Cardiac fibroblast (primary cell): ENCODE results near the gene SAMM50.

GRCh38 chr22:43213116-43213571 is 26.2 kb upstream of the TTLL12 start:
- RRBS: 6% methylated on average over 3 of the region's 10 CpGs

- RRBS: no CpG with 5 or more reads among the region's 19 CpGs
Measured at GRCh38 chr22:43235453-43236149, 48.7 kb upstream of the TTLL12 start.

DNA sequence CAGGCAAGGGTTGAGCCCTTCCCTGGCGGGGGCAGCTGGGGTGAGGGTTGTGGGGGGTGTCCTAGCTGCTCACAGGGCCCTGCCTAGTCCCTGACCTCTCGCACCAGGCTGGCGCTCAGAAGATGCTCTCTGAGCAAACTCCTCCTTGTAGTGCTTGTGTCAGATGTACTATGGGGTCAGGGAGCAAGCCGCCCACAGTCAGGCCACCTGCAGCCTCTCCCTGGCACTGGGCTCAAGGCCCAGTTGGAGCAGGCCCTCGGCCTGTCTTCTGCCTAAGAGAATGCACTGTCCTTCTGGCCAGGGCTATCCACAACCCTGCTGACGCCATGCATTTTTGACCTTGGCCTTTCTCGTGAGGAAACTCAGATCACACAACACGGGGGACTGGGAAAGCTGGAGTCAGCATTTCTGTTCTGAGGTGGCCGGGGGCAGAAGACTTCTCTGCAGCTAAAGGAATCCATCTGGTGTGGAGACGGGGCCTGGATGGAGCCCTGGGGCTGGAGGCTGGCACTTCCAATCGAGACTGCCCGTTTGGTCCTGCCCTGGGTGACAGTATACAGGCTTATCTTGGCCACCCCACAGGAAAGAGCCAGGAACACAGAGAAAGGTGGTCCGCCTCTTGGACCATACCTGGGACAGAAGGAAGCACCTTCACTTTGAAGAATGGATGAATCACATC is 74.0 kb upstream of the TTLL12 start:
- RRBS: no CpG with 5 or more reads among the region's 13 CpGs

DNA sequence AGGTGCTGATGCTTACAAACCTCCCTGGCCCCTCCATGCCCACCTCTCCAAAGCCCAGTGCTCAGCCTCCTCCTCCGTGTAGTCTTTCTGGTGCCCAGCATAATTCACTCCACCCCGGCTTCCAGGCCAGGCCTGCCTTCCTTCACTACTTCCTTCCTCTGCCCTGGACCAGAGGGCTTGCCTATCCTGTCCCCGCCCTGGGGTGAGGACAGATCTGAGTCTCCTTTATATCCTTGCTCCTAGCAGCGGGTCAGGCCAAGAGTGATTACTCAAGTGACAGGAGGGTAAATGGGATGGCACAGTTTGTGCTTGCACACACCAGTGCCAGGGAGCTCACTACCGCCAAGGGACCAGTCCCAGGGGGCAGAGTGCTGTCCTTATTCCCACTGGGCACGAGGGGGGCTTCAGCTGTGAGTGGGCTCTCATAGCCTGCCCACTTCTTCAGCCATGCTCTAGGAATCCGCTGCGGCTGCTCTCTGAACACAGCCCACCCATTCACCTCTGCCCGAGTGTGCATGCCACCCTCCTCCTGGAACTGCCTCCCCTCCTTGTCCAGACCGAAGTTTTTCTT is 47.9 kb downstream of the SCUBE1 start:
- RRBS: no CpG with 5 or more reads among the region's 10 CpGs

GRCh38 chr22:43389272-43389695 is 22.5 kb upstream of the MPPED1 start:
- RRBS: no CpG with 5 or more reads among the region's 4 CpGs

GRCh38 chr22:43684359-43684816 is 127.7 kb downstream of the EFCAB6 start:
- RRBS: no CpG with 5 or more reads among the region's 8 CpGs

DNA sequence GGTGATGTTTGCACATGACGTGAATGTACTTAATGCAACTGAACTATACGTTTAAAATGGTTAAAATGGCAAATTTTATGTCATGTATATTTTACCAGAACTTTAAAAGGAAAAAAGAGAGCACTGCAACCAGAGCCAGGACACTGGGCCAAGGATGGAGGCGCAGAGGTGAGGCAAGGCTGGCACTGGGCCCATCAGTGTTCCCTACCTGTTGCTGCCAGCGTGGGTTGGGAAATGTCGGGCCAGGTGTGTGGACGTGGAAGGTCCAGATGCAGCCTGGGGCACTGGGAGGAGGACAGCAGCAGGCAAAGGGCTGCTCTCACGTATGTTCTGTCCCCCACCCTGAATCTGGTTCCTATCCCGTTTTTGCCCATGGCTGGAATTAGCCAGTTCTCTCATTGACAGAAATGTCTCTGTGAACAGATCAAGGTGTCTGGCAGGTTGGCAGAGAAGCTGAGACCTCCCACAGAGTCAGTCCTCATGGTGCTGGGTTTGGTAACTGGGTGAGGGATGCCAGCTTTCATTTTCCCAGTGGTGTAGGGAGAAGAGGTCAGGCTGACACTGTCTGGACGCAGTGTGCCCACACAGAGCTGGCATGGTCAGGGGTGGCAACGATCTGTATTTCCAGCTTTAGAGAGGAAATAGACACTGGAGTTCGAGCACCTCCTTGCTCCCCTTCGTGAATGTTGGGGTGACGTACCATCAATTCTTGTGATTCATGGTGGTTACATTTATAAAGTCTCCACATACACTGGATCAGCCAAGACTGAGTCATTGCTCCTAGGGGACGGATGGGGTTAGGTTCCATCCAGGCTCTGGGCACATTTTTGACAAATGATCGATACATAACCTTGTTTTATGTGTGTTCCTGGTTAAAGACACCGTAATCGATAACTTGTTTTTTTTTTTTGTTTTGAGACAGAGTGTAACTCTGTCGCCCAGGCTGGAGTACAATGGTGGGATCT is 4.3 kb upstream of the PNPLA3 start:
- RRBS: no CpG with 5 or more reads among the region's 18 CpGs

DNA sequence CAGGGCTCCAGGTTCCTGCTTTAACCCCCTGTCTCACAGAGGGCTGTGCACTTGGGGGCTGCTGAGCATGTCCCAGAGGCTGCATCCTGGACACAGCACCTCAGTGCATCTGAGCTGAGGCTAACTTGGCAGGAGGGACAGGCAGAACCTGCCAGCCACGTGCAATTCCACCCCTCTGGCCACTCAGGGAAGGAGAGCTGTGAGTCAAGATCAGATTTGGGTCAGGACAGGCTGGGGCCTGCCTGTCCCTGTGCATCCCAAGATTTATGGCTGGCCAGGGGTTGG is 2.4 kb downstream of the PNPLA3 start:
- RRBS: no CpG with 5 or more reads among the region's 1 CpG

GRCh38 chr22:43955212-43956410 is at the start of gene SAMM50:
Gene SAMM50, plus strand, starts transcription at chr22:43955442.
- RRBS: under 1% methylated on average over 19 of the region's 71 CpGs

GRCh38 chr22:44037456-44037944 is 13.4 kb downstream of the PARVB start:
- RRBS: no CpG with 5 or more reads among the region's 8 CpGs

DNA sequence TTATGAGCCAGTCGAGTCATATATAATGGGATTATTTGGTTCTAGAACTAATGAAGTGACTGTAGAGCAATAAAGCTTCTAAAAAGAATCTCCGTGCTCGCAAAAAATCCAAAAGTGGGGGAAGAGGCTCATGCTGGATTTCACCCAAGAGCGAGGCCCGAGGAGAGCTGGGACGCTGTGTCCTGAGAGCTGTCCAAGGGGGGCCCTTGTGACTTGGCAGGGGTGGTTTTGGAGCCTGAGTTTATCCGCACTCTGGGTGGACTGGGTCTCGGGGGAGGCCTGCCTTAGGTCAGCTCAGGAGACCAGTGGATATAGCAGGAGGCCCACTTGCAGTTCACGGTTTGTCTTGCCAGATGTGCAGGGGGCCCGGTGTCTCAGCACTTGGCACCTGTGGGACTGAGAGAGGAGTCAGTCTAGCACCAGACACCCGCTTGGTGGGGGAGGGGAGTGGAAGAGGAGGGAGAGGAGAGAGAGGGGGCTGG is 33.2 kb downstream of the PARVB start:
- RRBS: no CpG with 5 or more reads among the region's 11 CpGs

- RRBS: no CpG with 5 or more reads among the region's 11 CpGs
Measured at GRCh38 chr22:44129026-44129445, 51.7 kb upstream of the PARVG start.

DNA sequence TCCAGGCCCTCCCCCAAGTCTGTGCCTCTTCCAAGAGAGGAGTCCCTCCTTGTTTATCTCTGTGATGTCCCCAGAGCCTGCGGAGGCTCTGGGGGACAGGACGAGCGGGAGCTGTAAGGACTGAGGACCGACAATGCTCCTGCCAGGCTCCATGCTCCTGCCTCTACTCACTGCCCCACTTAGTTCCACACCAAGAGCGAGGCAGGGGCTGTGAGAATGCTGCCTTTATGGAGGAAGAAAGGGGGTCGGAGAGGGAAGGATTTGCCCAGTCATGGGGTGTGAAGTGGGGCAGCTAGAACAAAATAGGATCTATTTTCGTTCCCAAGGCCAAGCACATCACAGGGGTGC is 35.8 kb upstream of the PARVG start:
- RRBS: no CpG with 5 or more reads among the region's 7 CpGs

DNA sequence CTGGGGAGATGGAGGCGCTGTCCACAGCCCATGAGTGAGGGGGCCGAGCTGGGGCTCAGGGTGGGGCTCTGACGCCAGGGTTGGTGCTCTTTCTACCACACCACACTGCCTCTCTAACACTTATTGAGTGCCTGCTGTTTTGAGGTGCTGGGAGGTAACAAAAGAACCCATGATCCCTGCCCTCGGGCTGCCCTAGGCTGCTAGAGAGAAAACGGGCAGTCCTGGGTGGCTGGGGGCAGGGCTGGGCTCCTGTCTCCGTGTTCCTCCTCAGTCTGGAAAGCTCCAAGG is 7.2 kb downstream of the PARVG start:
- RRBS: no CpG with 5 or more reads among the region's 6 CpGs

- RRBS: 5% methylated on average over 3 of the region's 27 CpGs
Measured at GRCh38 chr22:44360615-44361428, 48.1 kb upstream of the SHISAL1 start.

GRCh38 chr22:44495050-44495655 is 2.9 kb downstream of the RTL6 start:
- RRBS: no CpG with 5 or more reads among the region's 7 CpGs

DNA sequence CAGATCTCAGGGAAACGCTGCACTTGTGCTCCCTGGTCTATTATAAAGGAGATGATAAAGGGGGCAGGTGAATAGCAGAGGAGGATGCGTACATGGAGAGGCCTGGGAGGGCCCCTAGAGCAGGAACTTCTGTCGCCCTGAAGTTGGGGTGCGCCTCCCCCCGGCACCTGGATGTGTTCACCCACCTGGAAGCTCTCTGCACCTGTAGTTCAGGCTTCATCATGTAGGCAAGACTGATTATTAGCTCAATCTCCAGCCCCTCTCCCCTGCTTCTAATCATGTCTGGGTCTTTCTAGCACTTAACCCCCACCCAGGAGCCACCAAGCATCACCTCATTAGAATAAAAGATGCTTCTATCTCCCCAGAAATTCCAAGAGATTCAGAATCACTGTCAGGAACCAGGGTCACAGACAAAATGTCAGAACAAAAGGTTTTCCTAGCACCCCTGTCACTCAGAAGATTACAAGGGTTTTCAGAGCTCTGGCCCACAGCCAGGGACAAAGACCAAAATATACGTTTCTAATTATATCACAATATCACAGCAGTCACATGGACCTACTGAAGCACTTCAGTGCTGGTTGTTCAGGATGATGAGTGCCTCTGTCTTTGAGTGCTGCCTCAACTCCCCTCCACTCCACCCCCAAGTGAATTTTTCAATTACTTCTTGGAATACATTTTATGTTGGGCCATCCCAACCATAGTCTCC is 21.7 kb upstream of the RTL6 start:
- RRBS: no CpG with 5 or more reads among the region's 6 CpGs

- RRBS: no CpG with 5 or more reads among the region's 12 CpGs
Measured at GRCh38 chr22:44526621-44527022, 28.6 kb upstream of the RTL6 start.

- RRBS: no CpG with 5 or more reads among the region's 26 CpGs
Measured at GRCh38 chr22:44684410-44685273, 17.4 kb upstream of the PRR5 start.

- RRBS: 26% methylated on average over 5 of the region's 11 CpGs
Measured at GRCh38 chr22:44698549-44698892, 3.5 kb upstream of the PRR5 start.